ENCODE measurements around the gene RAET1E.

DNA sequence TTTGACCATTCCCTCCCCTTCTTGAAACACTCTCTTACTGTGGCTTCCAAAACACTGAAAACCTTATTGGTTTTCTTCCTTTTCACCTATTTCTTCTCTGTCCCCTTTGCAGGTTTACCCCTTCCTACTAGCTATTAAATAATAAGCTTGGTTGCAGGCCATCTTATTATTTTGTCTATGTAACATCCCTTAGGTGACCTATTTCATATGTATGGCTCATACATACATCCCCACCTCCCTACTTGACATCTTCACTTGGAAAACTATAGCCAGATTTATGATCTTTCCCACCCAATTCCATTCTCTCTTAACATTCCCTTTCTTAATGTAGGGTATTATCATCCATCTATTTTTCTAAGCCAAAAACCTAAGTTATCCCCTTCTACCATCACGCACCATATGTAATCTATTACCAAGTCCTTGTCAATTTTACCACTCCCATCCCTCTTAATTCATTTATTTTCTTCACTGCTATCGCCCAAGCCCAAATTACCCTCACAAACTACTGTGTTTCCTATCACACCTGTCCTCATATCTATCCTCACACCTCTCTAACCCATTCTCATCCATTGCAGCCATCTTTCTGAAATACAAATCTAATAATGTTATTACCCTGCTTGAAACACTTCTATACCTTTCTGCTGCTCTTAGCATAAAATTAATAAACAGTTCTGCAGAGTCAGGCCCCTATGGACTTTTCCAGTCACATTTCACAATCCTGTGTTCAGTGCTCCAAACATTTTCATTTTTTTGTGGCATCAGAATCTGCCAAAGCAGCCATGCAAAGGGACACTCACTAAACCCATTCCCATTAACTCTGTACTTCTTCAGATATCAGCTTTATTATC lies 26.1 kb downstream of the LATS1 start:
- PRO-cap = no peak
- RRBS, 2 experiments = no CpG with 5 or more reads among the region's 2 CpGs

GRCh38 chr6:149717094-149717951 lies 578 bp downstream of the LATS1 start:
- PRO-cap = bidirectional peak, plus-strand start at chr6:149717737, minus-strand start at chr6:149717604
- RRBS, 2 experiments = 1 to 2% methylated on average over 20 of the region's 39 CpGs

- PRO-cap = no peak
- RRBS, 2 experiments = no CpG with 5 or more reads among the region's 16 CpGs
Observed at GRCh38 chr6:149861900-149862687, 2.1 kb downstream of the LRP11 start.

DNA sequence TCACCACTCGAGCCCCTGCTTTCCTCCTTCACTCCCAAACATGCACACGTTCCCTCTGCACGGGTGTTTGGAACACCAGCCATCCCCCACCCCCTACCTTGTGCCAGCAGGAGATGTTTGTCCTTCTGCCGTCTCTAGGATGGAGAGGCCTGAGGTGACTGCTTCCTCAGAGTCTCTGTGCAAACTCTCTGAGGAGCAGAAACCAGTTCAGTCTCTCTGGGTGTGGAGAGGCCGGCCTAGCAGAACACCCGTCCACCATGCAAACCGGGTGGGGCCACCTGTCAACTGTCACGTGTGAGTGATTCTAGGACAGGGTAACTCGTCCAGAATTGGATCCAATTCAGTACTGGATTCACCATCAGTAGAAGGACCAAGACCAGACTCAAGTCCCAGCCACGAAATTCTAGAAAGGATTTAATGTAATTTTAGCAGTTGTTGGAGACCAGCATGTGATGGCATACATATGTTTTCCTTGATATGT lies at the start of gene RAET1E:
Gene RAET1E (minus strand): TSS at position 190 of the 481 bp plus-strand sequence.
- PRO-cap = no peak
- RRBS, 2 experiments = no CpG with 5 or more reads among the region's 10 CpGs

DNA sequence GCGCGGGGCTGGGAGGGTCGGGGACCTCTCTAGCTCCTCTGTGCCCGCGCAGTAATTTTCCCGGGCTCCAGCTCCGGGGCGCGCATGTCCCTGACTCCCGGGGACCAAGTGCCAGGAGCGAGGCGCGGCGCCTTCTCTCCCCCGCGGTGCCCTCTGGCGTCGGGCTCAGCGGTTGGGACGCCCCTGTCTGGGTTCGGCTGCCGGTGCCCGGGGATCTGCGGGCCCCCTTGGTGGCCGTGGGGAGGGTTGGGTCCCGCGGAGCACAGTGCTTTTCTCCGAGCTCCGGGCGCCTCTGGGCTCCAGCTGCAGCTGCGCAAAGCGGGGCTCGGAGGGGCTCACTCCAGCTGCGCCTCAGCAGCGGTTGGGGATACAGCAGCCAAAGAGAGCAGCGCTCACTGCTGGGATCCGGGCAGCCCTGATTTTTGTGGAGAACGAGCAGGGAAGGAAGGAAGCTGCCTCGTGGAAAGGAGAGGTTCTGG lies 702 bp downstream of the PPP1R14C start:
- PRO-cap = no peak
- RRBS, 2 experiments = 1 to 3% methylated on average over 7 to 20 of the region's 39 CpGs

GRCh38 chr6:150200418-150201116 lies 57.7 kb downstream of the PPP1R14C start:
- PRO-cap = no peak
- RRBS, 2 experiments = no CpG with 5 or more reads among the region's 6 CpGs

GRCh38 chr6:150252801-150253307 lies 110.0 kb downstream of the PPP1R14C start:
- PRO-cap = unidirectional peak, plus-strand start at chr6:150253223
- RRBS, 2 experiments = no CpG with 5 or more reads among the region's 2 CpGs

DNA sequence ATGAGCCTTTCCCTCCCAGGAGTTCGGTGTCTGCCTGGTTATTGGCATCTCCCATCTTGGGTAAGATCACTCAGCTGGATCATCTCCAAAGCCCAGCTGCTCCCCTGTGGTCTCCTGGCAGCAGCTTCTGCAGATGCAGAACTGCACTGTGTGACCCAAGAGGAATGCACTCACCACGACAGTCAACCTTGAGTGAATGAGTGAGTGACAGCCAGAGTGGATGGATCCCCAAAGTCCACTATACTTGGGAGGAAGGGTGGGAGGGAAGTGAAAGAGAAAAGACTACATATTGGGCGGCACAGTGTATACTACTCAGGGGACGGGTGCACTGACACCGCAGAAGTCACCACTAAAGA lies 44.7 kb upstream of the IYD start:
- PRO-cap = no peak
- RRBS, 2 experiments = no CpG with 5 or more reads among the region's 5 CpGs

DNA sequence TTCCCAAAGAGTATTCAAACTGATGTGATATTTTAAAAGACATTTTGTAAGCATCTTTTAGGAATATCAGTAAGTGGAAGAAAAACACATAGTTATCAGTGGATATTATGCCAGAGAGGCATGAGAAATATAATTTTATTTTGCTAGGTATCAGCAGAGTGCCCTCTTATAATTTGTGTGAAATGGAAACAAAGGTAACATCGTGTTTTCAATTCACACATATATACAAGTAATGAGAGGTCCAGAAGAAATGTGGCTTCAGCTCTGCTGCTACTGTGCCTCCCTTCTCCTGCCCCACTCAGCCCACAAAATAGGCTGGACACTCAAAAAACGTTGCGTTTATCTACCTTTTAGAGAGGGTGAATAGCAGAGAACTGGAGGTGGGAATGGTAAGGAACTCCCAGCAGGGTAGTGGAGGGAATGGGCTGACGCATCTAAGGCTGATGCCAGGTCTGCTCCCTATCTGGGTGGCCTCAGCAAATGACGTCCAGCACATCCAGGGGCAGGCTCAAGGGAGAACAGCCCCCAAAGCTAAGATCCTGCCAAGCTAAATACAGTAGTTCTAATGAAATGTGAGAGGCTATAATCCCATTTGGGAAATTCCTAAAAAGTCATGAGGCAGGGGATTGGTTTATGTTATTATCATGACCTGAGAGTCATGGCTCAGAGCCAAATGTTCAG lies 34.4 kb downstream of the IYD start:
- PRO-cap = no peak
- RRBS, 2 experiments = no CpG with 5 or more reads among the region's 5 CpGs

GRCh38 chr6:150812302-150812864 lies 53.1 kb upstream of the MTHFD1L start:
- PRO-cap = no peak
- RRBS, 2 experiments = no CpG with 5 or more reads among the region's 8 CpGs

DNA sequence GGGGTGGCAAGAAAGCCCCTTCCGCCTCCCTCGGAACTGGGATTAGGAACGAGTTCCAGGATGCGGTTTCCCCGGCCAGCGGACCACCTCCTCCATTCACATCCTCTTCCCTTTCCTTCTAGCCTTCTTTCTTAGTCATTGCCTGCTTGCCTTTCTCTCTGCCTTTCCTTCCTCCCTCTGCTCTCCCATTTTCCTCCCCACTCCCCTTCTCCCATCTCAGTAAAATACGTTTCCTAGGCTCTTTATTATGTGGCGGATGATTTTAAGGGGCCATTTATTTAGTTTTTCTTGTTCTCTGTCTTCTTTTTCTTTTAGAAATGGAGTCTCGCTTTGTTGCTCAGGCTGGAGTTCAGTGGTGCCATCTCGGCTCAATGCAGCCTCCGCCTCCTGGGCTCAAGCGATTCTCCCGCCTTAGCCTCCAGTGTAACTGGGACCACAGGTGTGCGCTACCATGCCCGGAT lies 1.4 kb downstream of the MTHFD1L start:
- PRO-cap = bidirectional peak, plus-strand start at position 117 of the sequence, minus-strand start outside the sequence
- RRBS, 2 experiments = no CpG with 5 or more reads among the region's 15 CpGs

DNA sequence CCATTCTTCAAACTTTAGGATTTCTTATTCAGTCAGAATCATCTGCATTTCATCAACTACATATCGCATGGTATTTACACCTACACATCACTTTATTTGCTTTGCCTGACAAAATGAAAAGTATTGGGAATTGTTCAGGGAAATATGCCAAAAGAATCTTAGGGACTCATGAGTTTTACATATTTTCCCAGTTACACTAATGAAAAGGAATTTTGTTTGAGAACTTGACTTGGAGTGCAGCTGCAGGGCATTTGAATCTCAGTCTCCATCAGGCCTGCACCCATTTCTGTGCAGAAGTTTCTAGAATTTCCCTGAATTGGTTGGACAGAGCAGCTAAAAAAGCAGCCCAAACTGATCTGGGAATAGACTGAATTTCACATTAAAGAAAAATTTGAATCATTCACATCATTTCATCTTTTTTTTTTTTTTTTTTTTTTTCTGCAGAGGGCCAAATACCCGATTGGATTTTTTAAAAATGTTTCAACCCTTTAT lies 65.4 kb downstream of the MTHFD1L start:
- PRO-cap = no peak
- RRBS, 2 experiments = no CpG with 5 or more reads among the region's 2 CpGs

GRCh38 chr6:151040739-151041679 lies 175.5 kb downstream of the MTHFD1L start:
- PRO-cap = unidirectional peak, minus-strand start at chr6:151040942; unidirectional peak, minus-strand start at chr6:151041065; unidirectional peak, plus-strand start at chr6:151041557
- RRBS, 2 experiments = no CpG with 5 or more reads among the region's 15 CpGs

DNA sequence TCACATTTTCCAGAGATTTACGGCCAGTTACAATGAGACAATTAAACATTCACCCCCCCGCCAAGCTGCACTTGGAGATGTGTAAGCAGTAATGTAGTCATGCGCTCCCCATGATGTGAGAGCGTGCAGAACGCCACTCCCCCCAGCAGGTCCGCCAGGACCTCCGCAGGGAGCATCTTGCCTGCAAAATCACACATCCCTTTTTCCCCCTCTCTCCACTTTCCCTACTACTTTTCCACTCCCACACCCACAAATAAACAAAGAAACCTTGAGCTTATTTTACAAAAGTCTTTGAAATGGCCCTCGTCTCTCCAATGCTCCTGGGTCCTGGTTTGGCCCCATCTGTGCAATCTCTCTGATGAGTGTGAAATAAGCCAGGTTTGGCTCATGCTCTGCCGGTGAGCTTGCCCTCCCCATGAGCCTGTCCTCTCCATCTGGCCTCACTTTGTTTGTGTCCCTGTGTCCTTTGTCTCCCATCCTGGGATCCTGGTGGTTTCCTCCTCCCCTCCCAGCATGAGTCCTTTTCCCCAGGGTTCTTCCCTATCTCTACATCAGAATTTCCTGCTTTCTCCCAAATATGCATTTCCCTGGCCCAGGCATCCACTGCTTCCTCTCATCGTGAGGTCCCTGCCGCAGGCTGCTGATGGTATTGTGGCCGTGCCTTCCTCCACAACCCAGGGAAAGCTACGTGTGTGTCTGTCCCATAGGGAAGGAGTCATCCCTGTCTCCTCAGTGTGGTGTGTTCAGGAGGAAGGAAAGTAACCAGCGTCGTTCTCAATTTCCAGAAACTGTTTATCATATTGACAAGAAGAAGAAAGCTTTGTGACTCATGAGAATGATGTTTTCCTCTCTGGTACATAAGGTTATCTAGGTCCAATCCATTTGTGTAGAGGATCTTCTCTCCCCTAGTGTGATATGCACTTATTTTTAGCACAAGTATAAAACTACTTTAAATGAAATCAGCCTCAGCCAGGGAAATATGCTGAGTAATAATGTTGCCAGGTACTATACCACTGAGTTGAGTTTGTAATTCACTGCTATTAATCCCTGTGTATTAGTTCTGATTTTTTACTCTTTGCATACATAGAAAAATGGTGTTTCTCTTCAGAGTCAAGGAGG lies 180.1 kb downstream of the MTHFD1L start:
- PRO-cap = no peak
- RRBS, 2 experiments = no CpG with 5 or more reads among the region's 15 CpGs

- PRO-cap = no peak
- RRBS, 2 experiments = no CpG with 5 or more reads among the region's 3 CpGs
Observed at GRCh38 chr6:151367624-151368128, 23.7 kb downstream of the ZBTB2 start.

- PRO-cap = bidirectional peak, plus-strand start at chr6:151389760, minus-strand start at chr6:151389502
- RRBS, 2 experiments = 1 to 2% methylated on average over 4 of the region's 19 CpGs
Observed at GRCh38 chr6:151389219-151389891, 2.0 kb downstream of the ZBTB2 start.

- PRO-cap = no peak
- RRBS, 2 experiments = no CpG with 5 or more reads among the region's 8 CpGs
Observed at GRCh38 chr6:151408242-151409158, 17.1 kb upstream of the ZBTB2 start.

DNA sequence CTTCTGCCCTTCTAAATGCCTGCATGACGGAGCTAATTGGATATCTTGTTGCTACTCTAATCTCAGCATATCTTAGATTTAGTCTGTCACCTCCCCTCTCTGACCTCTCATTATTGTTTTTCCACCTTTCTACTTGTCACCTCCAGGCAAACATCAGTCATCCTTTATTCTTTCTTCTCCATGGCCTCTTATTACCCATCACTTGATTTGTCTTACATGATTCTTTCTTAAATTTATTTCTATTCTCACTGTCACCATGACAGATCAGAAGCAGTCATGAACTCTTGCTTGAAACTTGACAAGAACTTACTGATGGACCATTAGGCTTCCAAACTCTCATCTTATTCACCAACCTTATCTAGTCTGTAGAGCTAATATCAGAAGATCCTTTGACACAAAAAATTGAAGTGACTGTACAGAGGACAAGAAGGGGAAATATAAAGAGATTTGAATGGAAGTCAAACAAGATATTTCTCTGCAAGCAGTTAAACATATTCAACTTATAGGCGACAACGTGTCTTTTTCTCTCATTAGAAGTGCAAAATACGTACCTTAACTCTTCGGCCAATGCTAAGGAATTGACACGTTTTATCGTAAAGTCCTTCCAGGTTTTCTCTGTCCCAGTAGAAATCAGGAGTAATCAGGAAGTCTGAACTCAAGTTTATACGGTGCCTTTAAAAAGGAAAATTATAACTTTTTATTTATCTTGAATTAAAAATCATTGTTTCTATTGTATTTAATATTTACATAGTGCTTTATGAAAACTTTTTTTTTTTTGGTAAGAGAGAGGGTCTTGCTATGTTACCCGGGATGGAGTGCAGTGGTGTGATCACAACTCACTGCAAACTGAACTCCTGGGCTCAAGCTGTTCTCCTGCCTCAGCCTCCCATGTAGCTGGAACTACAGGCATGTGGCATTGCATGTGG lies 25.6 kb upstream of the ZBTB2 start:
- PRO-cap = no peak
- RRBS, 2 experiments = no CpG with 5 or more reads among the region's 9 CpGs

- PRO-cap = no peak
- RRBS, 2 experiments = no CpG with 5 or more reads among the region's 2 CpGs
Observed at GRCh38 chr6:151657906-151658232, 149.6 kb upstream of the ESR1 start.

- PRO-cap = no peak
- RRBS, 2 experiments = no CpG with 5 or more reads among the region's 5 CpGs
Observed at GRCh38 chr6:152471477-152471828, 165.7 kb downstream of the SYNE1 start.